Measurements from ENCODE around the genes SCAND1 and AAR2.

GRCh38 chr20:35276547-35277068, 1.3 kb downstream of the MMP24OS start:
- PRO-cap, 7 experiments, result no peak in any of the 7 experiments

GRCh38 chr20:35300206-35300807, 8.1 kb upstream of the FAM83C start:
- PRO-cap, 7 experiments, result no peak in any of the 7 experiments

DNA sequence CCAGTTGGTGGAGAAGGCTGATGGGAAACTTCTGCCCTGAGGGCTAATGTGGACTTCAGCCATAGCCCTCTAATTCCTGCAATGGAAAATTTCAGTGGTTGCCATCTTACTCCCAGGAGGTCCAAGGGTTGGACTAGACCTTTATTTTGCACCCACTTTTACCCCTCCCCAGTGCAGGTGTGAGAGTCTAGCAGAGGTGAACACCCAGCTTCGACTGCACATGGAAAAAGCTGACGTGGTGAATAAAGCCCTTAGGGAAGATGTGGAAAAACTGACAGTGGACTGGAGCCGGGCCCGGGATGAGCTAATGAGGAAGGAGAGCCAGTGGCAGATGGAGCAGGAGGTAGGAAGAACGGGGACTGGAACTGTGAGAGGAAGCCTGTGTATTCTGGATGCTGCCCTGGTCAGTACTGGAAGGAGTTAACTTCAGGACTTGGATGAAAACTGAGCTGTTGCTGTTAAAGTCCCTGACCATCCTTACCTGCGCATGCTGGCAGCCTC, 10.5 kb downstream of the CEP250 start:
- PRO-cap, 7 experiments, result no peak in any of the 7 experiments

GRCh38 chr20:35490323-35491384, 35.3 kb downstream of the CEP250 start:
- PRO-cap, 7 experiments, result peak in 7 of 7 experiments; most common plus-strand start chr20:35491110 (in 4); most common minus-strand start chr20:35490982 (in 7)

GRCh38 chr20:35545645-35546771, 4.1 kb downstream of the ERGIC3 start:
- PRO-cap, 7 experiments, result no peak in any of the 7 experiments

- PRO-cap, 7 experiments, result no peak in any of the 7 experiments
These were observed 18.3 kb downstream of the ERGIC3 start for GRCh38 chr20:35559947-35560776.

DNA sequence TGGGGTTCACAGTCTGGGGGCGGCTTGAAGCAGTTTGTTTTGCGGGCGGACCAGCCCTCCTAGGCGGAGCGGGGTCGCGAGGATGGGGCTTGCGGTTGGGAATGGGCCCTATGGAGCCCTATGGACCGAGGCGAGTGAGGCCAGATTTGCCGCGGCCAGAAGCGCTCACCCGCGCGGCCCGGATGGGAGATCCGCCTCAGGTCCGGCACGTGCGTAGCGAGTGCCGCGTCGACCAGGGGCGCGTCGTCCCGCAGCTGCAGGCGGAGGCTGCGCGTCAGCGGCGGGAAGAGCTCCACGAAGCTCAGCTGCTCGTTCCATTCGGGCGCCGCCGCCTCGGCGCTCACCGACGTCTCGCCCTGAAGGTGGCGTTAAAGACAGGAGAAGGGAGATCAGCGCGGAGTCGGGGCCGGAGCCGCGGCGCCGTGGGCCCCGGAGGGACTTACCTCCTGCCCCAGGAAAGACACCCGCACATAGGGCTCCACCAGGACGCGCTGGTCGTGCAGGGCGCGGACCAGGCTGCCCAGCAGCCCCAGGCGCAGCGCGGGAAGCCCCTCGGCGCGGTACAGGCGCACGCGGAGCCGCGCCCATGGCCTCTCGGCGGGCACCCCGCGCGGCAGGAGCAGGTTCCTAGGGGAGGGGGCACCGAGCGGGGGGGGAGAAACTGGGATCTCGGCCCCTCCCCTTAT, 14.1 kb upstream of the SPAG4 start:
- PRO-cap, 7 experiments, result peak in 2 of 7 experiments; most common plus-strand start position 317 of the sequence (in 1); most common minus-strand start position 222 of the sequence (in 1)

GRCh38 chr20:35711590-35711904, 12.3 kb downstream of the ROMO1 start:
- PRO-cap, 7 experiments, result no peak in any of the 7 experiments

DNA sequence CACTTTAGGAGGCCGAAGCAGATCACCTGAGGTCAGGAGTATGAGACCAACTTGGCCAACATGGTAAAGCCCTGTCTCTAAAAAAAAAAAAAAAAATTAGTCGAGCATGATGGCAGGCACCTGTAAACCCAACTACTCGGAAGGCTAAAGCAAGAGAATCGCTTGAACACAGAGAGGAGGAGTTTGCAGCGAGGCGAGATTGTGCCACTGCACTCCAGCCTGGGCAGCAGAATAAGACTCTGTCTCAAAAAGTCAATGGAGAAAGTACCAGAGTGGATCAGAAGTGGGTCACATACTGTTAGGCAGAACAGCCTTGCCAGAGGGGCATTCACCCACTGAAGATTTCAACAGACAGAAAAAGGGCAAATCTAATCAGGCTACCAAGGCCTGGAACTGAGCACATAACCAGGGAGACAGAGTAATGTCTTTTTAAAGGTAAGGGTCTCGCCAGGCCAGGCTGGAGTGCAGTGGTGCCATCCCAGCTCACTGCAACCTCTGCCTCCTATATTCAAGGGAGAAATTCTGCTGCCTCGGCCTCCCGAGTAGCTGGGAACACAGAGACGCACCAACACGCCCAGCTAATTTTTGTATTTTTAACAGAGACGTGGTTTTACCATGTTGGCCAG, 21.4 kb downstream of the RBM39 start:
- PRO-cap, 7 experiments, result no peak in any of the 7 experiments

- PRO-cap, 7 experiments, result peak in 4 of 7 experiments; most common minus-strand start chr20:35725831 (in 2)
These were observed 16.8 kb downstream of the RBM39 start for GRCh38 chr20:35725006-35725909.

- PRO-cap, 7 experiments, result no peak in any of the 7 experiments
These were observed 11.1 kb downstream of the RBM39 start for GRCh38 chr20:35730803-35731440.

DNA sequence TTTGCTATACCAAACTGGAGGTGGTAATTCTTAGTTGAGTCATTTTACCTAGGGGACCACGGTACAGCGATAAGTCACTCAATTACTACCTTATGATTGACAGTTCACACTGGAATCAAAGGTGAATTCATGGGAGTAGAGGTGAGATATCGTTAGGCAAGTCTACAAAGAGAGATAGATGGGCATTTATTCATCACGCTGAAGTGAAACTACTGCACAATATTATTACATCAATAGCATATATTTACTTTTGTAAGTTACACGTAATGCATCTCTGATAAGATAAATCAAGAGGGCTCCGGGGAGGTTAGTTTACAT, 1.7 kb downstream of the RBM39 start:
- PRO-cap, 7 experiments, result no peak in any of the 7 experiments

- PRO-cap, 7 experiments, result no peak in any of the 7 experiments
These were observed 4.8 kb downstream of the PHF20 start for GRCh38 chr20:35776445-35777110.

- PRO-cap, 7 experiments, result no peak in any of the 7 experiments
These were observed 83.1 kb downstream of the SCAND1 start for GRCh38 chr20:35871302-35871562.

GRCh38 chr20:35954211-35955481, at the start of gene SCAND1:
SCAND1 (minus strand) TSS chr20:35954502.
- PRO-cap, 7 experiments, result peak in 7 of 7 experiments; most common plus-strand start chr20:35954386 (in 7); most common minus-strand start chr20:35954284 (in 7)

- PRO-cap, 7 experiments, result no peak in any of the 7 experiments
These were observed 71.3 kb upstream of the EPB41L1 start for GRCh38 chr20:36083384-36083583.

GRCh38 chr20:36112641-36112852, 42.0 kb upstream of the EPB41L1 start:
- PRO-cap, 7 experiments, result no peak in any of the 7 experiments

- PRO-cap, 7 experiments, result no peak in any of the 7 experiments
These were observed 5.0 kb upstream of the EPB41L1 start for GRCh38 chr20:36149437-36149993.

- PRO-cap, 7 experiments, result no peak in any of the 7 experiments
These were observed 1.1 kb upstream of the EPB41L1 start for GRCh38 chr20:36153462-36153888.

DNA sequence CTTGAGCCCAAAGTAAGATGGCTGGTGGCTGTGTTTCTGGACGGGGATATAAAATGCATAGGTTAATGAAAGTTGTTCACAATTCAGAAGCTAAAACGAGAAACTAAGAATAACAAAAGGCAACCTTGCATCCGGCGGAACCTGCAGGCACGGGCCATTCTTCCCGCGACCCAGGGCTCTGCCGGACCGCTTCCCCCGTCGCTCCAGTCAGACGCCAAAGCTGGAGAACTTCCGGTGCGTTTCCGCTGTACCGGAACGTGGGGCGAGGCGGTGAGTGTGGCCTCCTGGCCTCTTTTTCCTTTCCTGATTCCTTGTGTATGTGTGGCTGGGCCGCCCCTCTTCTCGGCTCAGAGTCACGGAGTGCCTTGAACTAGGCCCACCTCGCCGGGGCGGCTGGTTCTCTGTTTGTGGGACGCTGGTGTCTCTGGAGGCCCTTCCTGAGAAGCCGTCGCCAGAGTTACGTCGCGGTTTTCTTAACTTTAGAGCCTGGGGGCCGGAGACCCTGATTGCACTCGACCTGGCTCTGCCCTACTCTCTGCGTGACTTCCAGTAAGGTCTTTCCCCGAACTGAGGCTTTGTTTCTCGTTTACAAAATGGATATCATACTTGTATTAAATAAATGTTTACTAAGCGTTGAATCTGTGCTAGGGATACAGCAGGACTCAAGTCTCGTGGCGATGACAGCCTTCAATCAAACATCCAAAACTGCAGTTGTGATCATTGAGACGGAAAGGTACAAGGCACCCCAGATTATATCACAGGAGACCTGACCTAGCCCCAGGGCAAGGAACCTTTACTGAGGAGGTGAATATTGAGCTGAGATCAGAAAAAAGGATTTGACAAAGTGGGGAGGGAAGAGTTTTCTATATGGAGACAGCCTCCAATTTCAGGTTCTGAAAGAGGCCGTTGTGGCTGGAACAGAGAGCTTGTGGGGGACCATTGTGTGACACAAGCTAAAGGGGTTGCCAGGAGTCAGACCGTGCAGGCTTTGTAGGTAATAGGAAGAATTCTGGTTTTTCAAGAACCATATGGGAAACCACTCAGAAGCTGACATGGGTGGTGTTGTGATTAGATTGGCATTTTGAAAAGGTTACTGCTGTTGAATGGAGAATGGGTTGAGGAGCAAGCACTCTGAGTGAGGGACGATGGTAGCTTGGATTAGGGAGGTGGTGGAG, at the start of gene AAR2:
Gene AAR2, plus strand, starts transcription at position 245 of the 1,175 bp plus-strand sequence.
- PRO-cap, 7 experiments, result peak in 7 of 7 experiments; most common plus-strand start position 245 of the sequence (in 7); most common minus-strand start position 143 of the sequence (in 2)